ENCODE measurements around the gene LRRFIP2.

- PRO-cap, 3 experiments = no peak in any of the 3 experiments
- RAMPAGE, long total RNA, 2 experiments = no peak in any of the 2 experiments
- RRBS = no CpG with 5 or more reads among the region's 2 CpGs
Observed at GRCh38 chr3:32126727-32127115, 20.3 kb downstream of the GPD1L start.

GRCh38 chr3:32216109-32216619 is 22.3 kb upstream of the CMTM8 start:
- PRO-cap, 3 experiments = no peak in any of the 3 experiments
- RAMPAGE, long total RNA, 2 experiments = no peak in any of the 2 experiments
- RRBS = no CpG with 5 or more reads among the region's 7 CpGs

- PRO-cap, 3 experiments = no peak in any of the 3 experiments
- RAMPAGE, long total RNA, 2 experiments = no peak in any of the 2 experiments
- RRBS = under 1% methylated on average over 18 of the region's 49 CpGs
Observed at GRCh38 chr3:32237632-32238427, 650 bp upstream of the CMTM8 start.

- PRO-cap, 3 experiments = no peak in any of the 3 experiments
- RAMPAGE, long total RNA, 2 experiments = no peak in any of the 2 experiments
- RRBS = no CpG with 5 or more reads among the region's 7 CpGs
Observed at GRCh38 chr3:32448631-32449204, 53.9 kb downstream of the CMTM6 start.

DNA sequence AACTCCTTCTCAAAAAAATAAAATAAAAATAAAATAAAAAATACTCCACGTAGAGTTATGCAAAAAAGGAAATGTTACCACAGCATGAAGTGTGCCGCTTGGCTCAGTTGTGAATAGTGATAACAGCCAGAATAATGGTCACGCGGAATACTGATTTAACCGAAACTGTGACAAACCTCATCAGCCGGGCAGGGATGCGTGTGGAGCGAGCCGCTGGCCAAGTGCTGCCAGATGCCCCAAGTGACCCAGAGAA is 35.4 kb downstream of the CMTM6 start:
- PRO-cap, 3 experiments = no peak in any of the 3 experiments
- RAMPAGE, long total RNA, 2 experiments = no peak in any of the 2 experiments
- RRBS = no CpG with 5 or more reads among the region's 9 CpGs

DNA sequence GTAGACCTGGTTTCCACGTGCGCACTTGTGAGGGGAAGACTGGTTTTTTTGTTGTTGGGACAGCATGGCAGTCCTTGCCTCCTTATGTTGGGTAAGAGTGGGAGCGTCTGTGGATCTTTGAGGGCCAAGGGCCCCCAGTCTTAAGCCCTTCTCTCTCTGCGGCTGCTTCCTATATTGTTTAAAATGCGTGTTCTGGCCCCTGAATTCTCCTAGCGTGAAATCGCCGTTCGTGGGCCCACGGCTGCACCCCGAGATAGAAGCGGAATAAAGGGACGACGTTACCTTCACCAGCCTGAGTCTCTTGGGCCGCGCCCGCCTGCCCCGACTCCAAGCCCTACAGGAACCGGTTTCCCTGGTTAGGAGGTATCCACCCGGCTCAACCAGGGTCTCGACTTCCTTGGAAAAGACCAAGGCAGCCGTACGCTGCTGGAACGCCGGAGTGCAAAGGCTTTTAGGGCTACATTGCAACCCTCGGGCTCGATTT is 1.7 kb downstream of the TRIM71 start:
- PRO-cap, 3 experiments = no peak in any of the 3 experiments
- RAMPAGE, long total RNA, 2 experiments = no peak in any of the 2 experiments
- RRBS = 16% methylated on average over 6 of the region's 27 CpGs

- PRO-cap, 3 experiments = no peak in any of the 3 experiments
- RAMPAGE, long total RNA, 2 experiments = no peak in any of the 2 experiments
- RRBS = no CpG with 5 or more reads among the region's 7 CpGs
Observed at GRCh38 chr3:33388302-33389403, 51.6 kb downstream of the UBP1 start.

DNA sequence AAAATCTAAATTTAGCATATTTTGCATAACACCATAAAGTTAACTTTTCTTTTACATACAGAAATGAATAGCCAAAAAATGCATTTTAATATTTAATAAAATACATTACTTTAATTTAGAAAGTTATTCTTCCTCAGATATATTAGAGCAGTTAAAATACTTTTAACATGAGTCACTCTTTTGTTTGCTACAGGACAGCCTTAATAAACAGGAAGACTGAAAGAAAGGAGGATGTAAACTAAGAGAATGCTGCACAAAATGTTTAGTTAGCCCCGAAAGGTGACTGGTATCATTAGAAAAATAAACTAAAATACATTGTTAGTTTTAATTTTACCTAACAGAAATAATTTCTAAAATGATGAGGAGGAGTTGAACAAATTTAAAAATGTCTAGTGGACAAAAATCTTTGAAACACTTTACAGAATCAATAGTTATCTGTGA is 138.1 kb upstream of the UBP1 start:
- PRO-cap, 3 experiments = no peak in any of the 3 experiments
- RAMPAGE, long total RNA, 2 experiments = no peak in any of the 2 experiments
- RRBS = no CpG with 5 or more reads among the region's 1 CpG

DNA sequence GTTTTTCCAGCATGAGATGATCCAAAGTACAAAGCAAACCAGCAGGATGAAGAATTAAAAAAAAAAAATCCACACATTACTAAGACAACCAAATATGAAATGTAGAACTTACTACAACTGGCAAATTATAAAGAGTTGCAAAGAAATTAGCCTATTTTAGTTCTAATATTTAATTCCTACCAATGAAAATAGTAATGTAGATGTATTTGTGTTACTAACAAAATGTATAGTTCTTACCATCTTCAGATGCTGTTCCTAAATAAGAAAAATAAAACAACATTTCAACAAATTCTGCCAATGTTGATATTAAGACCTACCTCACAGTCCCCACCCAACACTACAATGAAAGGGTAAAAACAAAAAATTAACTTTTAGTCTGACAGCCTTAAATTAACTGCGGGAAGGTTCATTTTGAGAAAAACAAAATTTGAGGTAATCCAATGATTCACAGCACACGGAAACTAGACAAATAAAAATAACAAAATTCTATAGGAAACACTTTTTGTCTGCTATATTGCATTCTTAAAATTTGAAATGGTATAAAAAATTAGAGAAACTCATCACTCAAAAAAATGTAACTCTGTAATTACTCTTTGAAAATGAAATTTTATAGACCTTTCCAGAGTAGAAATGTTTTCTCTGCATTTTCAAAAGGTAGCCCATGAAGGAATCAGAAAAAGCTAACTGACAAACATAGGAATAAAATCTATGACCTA is 123.2 kb downstream of the CLASP2 start:
- PRO-cap, 3 experiments = no peak in any of the 3 experiments
- RAMPAGE, long total RNA, 2 experiments = no peak in any of the 2 experiments
- RRBS = no CpG with 5 or more reads among the region's 2 CpGs

GRCh38 chr3:33798720-33799599 is 530 bp downstream of the PDCD6IP start:
- PRO-cap, 3 experiments = peak in 3 of 3 experiments; most common plus-strand start chr3:33799120 (in 2); most common minus-strand start chr3:33799019 (in 2)
- RAMPAGE, long total RNA, 2 experiments = start-site peak on the plus strand in 1 of 2 experiments, at chr3:33798935-33798958 at its widest, 96 reads per replicate
- RRBS = no CpG with 5 or more reads among the region's 45 CpGs

GRCh38 chr3:33868661-33869257 is 70.3 kb downstream of the PDCD6IP start:
- PRO-cap, 3 experiments = no peak in any of the 3 experiments
- RAMPAGE, long total RNA, 2 experiments = no peak in any of the 2 experiments
- RRBS = no CpG with 5 or more reads among the region's 1 CpG

DNA sequence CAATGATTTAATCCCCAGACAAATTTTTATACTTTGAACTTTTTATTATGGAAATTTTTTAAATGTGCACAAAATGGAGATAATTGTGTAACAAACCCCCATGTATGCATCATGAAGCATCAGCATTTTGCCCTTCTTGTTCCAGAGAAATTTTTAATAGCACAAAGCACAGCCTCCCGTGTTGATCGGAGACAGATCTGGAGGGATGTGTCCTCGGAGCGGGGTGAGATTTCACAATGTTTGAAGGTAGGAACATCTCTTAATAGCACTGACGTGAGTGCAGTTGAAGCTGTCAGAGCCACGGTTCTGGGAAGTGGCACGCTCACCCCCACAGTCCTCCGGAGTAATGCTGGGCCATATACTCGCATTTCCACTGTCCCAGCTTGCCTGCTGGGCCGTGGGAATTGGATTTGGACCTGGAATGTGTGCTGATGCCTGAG is 24.1 kb downstream of the ARPP21 start:
- PRO-cap, 3 experiments = no peak in any of the 3 experiments
- RAMPAGE, long total RNA, 2 experiments = no peak in any of the 2 experiments
- RRBS = no CpG with 5 or more reads among the region's 10 CpGs

DNA sequence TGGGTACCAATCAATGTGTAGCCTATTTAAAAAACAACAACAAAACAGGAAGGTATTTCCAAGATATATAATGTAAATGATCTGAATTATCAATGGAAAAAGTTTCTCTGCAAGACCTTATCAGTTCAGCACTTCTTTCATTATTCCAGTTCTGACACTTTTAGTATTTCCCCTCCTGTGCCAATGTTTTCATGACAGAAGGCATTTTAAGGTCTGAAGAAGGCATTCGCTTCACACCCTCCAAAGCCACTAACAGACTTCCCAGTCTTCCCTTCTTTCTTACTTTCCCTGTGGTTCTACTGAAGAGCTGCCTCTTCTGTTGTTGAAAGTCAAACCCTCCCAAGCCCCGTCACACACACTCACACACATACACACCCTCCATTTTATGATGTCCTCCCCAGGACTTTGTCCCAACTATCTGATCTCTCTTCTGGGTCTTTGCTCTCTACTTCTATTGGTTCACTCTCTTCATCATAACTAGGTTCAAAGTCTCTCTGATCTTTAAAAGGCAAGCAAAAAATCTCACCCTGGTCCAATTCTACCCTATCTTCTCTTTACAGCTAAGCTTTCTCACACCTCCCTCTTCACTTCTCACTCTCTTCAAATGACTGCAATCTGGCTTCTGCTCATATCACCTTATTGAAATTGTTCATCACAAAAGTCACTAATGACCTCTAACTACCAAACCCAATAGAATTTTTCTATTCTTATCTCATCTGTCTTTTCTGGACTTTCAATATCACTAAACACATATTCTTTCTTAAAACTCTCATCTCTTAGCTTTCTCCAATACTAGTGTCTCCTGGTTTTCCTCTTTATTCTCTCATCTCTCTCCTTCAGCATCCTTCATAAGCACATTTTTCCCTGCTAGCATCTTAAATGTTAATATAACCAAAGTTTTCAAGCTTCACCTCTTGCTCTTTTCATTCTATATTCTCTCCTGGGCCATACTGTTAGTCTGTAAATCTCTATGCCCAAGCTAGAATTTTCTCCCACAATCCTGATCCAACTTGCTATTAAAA is 34.8 kb downstream of the LRRFIP2 start:
- PRO-cap, 3 experiments = no peak in any of the 3 experiments
- RAMPAGE, long total RNA, 2 experiments = no peak in any of the 2 experiments
- RRBS = no CpG with 5 or more reads among the region's 2 CpGs

DNA sequence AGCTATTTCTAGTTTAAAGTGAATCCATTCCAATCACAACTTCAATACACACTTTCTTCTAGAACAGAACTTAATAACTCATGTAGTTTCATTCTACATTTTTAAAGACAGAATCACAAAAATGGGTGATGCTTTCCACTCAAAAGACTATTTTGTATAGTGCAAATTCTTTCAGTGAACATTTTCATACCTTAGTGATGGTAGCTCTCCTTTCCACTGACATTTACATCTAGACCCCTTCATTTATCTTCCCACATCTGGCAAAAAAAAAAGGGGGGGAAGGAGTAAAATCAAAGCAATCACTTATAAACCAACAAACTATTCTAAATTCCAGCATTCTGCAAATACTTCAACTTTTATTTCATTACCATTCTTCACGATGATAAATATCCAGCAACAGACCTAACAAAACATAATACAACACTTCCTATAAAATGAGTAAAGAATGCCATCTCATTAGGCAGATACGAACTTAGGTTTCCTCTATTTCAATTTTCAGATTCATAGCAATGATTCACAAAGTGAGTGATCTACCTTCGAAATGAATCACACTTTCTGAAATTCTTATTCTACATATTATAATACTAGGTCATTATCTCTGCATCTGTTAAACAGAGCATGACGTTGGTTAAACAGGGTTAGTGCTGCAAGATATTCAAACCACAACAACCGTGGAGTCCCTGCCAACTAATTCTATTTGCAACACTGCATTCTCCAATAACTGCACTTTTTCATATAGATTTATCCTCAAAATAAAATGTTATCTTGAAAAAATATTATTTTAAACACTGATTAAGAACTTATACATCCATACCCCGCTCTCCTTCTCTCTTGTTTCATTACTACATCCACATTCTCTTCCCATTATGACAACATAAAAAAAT is at the start of gene LRRFIP2:
Gene LRRFIP2 (minus strand): TSS at position 234 of the 884 bp plus-strand sequence.
- PRO-cap, 3 experiments = no peak in any of the 3 experiments
- RAMPAGE, long total RNA, 2 experiments = no peak in any of the 2 experiments
- RRBS = no CpG with 5 or more reads among the region's 6 CpGs

DNA sequence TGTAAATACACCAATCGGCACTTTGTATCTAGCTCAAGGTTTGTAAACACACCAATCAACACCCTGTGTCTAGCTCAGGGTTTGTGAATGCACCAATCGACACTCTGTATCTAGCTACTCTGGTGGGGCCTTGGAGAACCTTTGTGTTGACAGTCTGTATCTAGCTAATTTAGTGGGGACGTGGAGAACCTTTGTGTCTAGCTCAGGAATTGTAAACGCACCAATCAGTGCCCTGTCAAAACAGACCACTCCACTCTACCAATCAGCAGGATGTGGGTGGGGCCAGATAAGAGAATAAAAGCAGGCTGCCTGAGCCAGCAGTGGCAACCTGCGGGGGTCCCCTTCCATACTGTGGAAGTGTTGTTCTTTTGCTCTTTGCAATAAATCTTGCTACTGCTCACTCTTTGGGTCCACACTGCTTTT is 9.5 kb upstream of the GOLGA4 start:
- PRO-cap, 3 experiments = peak in 3 of 3 experiments; most common plus-strand start position 323 of the sequence (in 2)
- RAMPAGE, long total RNA, 2 experiments = start-site peak on the plus strand in 1 of 2 experiments, centred at position 320 of the sequence, 45 reads per replicate
- RRBS = no CpG with 5 or more reads among the region's 5 CpGs

- PRO-cap, 3 experiments = no peak in any of the 3 experiments
- RAMPAGE, long total RNA, 2 experiments = no peak in any of the 2 experiments
- RRBS = no CpG with 5 or more reads among the region's 2 CpGs
Observed at GRCh38 chr3:37299217-37299535, 56.1 kb downstream of the GOLGA4 start.

DNA sequence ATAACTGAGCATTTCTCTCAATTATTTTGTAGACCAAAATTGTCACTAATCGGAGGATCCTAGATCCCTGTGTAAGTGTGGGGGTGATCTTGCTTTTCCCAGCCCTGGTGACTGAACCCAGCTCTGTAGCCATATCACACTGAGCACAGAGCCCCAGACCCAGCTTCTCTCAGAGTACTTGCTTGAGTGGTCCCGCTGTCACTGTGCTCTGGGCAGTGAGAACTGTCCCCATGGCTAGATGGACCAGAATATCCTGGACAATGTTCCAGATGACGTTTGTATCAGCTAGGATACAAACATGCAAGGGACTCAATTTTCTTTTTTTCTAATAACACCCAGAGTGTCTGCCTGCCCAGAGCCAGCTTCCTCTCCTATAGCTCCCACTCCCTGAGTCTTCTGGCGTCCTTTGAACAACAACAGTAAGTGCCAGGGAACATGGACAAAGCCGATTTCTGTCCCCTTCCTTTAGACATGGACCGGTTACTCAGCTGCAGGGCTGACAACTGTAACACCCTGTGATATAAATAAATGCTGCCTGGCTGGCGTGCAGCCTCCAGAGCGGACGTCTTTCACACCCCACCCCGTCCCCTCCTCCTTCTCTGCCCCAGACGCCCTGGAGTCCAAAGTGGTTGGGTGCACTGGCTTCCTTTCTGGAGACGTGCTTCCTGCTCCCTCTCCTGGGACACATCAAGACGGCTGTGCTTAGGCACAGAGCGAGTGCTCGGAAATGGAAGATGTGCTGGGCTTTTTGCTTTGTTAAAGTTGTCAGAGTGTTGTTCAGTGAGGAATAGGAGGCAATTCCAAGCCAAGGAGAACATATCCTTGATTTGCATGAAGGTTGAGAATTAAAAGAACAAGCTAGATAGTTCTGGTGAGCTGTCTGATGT is 4.2 kb downstream of the ITGA9 start:
- PRO-cap, 3 experiments = peak in 3 of 3 experiments; most common plus-strand start position 607 of the sequence (in 1); most common minus-strand start position 205 of the sequence (in 2)
- RAMPAGE, long total RNA, 2 experiments = no peak in any of the 2 experiments
- RRBS = no CpG with 5 or more reads among the region's 15 CpGs

- PRO-cap, 3 experiments = no peak in any of the 3 experiments
- RAMPAGE, long total RNA, 2 experiments = no peak in any of the 2 experiments
- RRBS = no CpG with 5 or more reads among the region's 4 CpGs
Observed at GRCh38 chr3:37492916-37493501, 41.1 kb downstream of the ITGA9 start.

DNA sequence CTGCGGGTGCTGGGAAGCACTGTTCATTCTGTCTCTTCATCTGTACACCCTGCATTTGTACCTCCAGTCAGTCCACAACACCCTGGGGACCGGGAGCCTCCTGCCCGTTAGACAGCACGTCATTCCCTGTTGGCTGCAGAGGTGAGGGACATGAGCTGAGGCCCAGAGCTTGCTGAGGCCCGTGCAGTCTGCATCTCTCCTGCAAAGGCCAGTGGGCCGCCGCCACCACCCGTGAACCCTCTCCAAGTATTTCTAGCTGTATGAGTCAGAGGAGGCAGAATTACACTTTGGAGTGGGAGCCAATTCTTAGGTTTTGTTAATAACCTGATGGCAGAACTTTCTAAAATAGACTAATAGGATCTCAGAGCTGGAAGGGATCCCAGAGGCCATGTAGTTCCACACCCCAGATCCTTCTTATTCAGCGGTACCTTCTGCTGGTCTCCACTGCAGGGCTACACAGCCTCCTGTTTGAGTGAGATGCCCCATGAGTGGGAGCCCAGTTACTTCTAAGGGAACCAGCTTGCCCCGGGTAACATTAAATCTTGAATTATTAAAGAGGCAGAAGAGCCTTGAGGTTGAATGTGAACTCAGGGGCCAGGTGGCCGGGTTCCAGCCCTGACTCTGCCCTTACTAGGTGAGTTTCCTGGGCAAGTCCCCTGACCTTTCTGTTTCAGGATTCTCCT is 74.6 kb downstream of the ITGA9 start:
- PRO-cap, 3 experiments = no peak in any of the 3 experiments
- RAMPAGE, long total RNA, 2 experiments = no peak in any of the 2 experiments
- RRBS = 83% methylated on average over 2 of the region's 11 CpGs

- PRO-cap, 3 experiments = no peak in any of the 3 experiments
- RAMPAGE, long total RNA, 2 experiments = no peak in any of the 2 experiments
- RRBS = no CpG with 5 or more reads among the region's 6 CpGs
Observed at GRCh38 chr3:37985603-37986004, 5.0 kb upstream of the VILL start.

Data from testis (tissue), 5 donors.